T-cell (primary cell): ENCODE measurements around the genes HOXA11 and EVX1.

- PRO-cap, 7 experiments, result no peak in any of the 7 experiments
Observed at GRCh38 chr7:26072991-26073899, 78.8 kb upstream of the NFE2L3 start.

DNA sequence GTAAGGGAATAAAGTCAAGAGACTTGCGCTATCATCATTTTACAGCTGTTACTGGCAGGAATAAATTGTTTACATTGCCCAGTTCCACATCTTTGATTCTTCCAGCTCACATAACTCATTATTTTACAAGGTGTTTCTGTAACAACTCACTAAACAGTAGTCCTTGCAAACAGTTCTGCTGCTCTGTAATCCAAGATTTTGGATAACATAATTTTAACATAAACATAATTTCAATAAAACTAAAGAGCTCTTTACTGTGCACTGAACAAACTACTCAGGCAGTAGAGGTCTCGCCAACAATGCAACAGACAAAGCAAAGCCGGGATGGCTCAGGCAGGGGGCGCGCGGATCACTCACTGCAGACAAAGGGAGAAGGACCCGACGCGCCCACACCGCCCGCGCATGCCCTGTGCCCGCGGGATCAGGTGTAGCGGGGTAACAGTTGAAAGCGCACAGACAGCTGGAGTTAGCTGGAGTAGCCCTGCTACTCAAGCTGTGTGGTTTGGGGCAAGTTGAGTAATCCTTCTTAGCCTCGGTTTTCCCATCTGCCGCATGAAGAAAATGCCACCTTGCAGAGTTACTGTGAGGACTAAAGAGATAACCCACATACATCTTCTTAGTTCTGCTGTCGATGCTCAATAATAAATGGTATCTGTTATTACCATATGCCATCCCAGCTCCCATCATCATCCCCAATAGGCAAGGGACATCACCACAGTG, 73.1 kb upstream of the NFE2L3 start:
- PRO-cap, 7 experiments, result no peak in any of the 7 experiments

GRCh38 chr7:26179539-26180549, 20.7 kb downstream of the HNRNPA2B1 start:
- PRO-cap, 7 experiments, result peak in 1 of 7 experiments; most common minus-strand start chr7:26180296 (in 1)

DNA sequence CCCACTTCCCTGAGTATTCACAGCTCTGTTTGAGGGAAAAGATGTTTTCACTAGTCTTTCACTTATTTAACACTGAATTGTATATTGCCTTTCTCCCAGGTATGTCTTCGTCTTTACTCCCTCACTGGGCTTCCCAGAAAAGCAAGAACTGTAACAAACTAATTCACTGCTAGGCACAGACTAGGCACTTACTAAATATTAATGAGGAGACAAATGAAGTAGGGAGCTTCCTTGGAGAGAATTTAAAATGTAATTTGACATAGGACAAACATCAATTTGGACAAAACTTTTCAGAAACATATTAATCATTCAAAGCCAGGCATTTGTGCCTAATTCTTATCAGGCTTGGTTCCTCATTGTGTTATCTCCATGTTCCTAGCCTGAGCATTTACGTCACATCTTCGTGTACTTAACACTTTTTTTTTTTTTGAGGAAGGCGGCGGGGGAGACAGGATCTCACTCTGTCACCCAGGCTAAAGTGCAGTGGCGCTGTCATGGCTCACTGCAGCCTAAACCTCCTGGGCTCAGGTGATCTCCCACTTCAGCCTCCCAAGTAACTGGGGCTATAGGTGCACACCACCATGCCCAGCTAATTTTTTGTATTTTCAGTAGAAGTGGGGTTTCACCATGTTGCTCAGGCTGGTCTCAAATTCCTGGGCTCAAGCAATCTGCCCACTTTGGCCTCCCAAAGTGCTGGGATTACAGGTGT, 19.8 kb downstream of the HNRNPA2B1 start:
- PRO-cap, 7 experiments, result peak in 3 of 7 experiments; most common plus-strand start position 416 of the sequence (in 2); most common minus-strand start position 594 of the sequence (in 1)

- PRO-cap, 7 experiments, result no peak in any of the 7 experiments
Observed at GRCh38 chr7:26181351-26181913, 19.1 kb downstream of the HNRNPA2B1 start.

GRCh38 chr7:26186439-26187077, 14.0 kb downstream of the HNRNPA2B1 start:
- PRO-cap, 7 experiments, result no peak in any of the 7 experiments

DNA sequence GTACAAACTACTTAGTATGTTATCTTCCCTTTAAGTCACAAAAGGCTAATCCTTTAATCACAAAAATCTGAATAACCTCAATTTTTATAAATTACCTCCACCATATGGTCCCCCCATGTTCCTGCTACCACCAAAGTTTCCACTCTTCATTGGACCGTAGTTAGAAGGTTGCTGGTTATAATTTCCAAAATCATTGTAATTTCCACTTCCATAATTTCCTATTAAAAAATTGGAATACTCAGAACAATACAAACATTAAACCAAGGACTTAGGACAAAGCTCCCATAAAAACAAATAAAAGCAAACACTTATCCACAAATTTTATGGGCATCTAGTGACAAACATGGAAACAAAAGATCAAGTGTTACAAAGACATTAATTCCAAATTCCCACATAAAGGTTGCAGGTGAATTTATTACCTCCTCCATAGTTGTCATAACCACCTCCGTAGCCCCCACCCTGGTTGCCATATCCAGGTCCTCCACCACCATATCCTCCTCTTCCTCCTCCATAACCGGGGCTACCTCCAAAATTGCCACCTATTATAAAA, 7.3 kb downstream of the HNRNPA2B1 start:
- PRO-cap, 7 experiments, result peak in 1 of 7 experiments; most common minus-strand start position 521 of the sequence (in 1)

GRCh38 chr7:26196293-26197288, 4.0 kb downstream of the HNRNPA2B1 start:
- PRO-cap, 7 experiments, result peak in 3 of 7 experiments; most common minus-strand start chr7:26196476 (in 2)

DNA sequence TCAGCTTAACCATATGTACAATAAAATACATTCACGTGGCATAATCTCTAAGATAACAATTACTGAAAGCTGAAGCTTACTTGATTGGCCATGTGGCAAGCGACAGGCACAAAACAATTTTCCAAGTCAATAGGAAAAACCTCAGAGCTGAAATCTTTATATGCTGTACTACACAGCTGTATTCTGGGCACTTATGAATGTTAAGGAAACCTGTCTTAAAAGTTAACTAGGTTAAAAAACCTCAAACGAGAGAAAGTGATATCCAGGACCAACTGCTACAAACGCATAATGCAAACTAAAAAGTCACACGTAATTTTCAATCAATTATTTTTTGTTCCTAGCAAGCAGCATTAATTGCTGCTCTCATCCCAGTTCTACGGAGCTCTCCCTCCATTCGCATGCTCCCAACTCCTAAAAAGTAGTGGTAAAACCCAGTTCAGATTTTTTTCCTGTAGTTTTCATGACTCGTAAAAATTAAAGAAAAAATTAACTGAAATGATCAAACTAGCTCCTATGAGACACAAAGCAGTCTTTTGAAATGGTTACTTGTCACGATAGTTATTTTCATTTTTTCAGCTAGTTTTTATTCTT, 2.0 kb downstream of the HNRNPA2B1 start:
- PRO-cap, 7 experiments, result no peak in any of the 7 experiments

DNA sequence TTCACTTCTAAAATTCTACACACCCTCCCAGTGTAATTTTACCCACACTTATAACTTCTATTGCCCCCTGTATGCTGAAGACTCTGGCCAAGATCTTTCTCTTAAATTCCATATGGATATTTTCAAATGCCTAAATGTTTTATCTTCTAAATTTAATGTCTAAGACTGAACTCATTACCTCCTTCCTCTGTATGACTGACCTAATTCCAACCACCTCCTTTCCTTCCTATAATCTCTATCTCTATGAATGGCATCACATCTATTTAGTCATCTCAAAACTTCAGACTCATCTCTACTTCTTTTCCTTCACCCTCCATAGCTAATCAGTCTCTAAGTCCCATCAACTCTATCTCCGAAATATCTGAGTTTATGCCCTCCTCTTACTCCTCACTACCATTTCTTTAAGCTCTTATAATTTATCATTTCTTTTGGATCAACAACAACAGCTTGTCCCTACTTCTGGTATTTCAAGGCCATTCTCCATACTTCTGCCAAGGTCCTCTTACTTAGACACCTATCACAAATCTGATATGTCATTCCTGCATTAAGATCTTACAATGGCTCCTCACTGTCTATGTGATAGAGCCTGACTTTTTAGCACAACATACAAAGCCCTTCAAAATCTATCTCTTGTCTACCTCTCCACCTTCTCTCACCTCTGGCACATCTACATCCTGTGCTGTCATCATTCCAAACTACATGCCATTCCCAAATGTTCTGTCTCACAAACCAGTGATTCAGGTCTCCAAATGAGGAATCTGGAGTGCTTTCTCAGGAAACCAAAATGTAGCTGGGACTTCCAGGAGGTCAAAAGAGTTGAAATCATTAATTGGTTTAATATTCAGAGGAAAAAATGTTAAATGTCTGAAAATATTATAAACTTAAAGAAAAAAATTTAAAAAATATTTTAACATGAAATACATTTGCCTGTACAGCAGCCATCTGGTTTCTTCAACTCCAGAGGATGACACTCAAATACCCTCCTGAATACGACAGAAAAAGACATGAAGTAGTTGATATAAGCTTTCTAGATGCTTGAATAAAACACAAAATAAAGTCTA, 87.8 kb downstream of the SKAP2 start:
- PRO-cap, 7 experiments, result no peak in any of the 7 experiments

GRCh38 chr7:26858646-26859133, 5.7 kb downstream of the SKAP2 start:
- PRO-cap, 7 experiments, result no peak in any of the 7 experiments

DNA sequence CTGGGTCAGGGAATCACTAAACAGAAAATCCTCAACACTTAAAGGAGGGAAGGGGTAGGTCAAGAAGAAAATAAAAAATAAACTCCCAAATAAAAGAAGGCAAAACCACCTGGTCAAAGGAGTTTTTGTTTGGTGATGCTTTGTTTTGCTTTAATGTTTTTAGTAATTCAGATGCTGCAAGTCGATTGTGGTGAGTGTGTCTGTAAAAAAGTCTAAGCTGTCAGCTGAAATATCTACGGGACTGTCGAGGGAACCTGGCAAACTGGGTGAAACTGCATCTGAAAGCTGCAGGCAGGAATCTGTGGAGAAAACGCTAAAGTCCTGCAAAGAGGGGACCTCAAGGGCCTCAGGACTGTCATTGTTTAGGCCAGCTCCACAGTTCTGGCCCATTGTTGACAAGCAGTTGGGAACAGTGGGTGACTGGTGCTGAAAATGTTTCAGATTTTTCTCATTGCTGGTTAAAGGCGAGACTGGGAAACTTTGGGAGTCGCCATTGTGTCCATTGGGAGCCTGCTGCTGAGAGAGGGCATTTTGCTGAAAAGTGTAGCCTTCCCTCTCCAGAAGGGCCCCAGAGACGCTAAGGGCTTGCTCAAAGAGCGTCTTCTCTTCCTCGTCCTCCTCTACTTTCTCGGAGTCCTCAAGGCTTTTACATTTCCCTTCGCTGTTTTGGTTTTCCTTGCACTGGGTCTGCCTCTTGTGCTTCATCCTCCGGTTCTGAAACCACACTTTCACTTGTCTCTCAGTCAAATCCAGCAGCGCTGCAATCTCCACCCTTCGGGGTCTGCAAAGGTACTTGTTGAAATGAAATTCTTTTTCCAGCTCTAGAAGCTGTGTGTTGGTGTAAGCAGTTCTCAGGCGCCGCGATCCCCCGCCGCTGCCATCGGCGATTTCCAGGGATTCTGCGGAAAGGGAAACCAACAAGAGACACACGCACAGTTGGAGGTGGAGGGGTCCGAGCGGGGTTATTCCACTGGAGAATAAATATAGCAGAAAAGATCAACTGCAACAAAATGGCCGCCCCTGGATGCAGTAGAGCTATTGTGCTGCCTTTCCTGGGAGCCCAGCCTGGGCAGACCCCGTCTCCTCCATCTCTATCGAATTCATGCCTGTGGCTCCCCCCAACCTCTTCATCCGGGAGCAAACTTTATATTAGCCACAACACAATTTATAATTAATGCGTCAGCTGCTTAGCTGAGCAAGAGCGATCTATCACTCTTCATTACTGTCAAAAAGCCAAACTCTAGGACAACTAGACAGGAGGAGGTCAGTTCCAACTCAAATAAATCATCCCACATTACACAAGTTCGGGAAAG, 1.5 kb downstream of the HOXA2 start:
- PRO-cap, 7 experiments, result no peak in any of the 7 experiments

GRCh38 chr7:27141587-27142410, 1.7 kb downstream of the HOXA5 start:
- PRO-cap, 7 experiments, result no peak in any of the 7 experiments

DNA sequence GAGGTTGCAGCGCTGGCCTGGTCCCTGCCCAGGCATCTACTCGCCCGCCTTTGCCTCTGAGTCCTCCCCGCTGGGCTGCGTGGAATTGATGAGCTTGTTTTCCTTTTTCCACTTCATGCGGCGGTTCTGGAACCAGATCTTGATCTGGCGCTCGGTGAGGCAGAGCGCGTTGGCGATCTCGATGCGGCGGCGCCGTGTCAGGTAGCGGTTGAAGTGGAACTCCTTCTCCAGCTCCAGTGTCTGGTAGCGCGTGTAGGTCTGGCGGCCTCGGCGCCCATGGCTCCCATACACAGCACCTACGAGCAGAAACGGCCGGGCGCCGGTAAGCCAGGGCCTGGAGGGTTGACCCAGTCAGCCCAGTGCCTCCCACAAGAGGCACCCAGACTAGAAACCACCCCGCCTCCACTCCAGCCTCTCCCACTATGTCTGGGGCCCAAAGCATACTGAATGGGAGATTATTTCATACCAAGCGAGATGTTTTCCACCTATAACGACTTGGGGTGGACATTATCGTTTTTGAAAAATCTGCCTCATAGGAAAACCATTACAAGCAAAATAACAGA, 1.9 kb downstream of the HOXA6 start:
- PRO-cap, 7 experiments, result no peak in any of the 7 experiments

- PRO-cap, 7 experiments, result no peak in any of the 7 experiments
Observed at GRCh38 chr7:27150114-27150421, 2.3 kb downstream of the HOXA3 start.

GRCh38 chr7:27170232-27170750, 3.8 kb downstream of the HOXA10 start:
- PRO-cap, 7 experiments, result no peak in any of the 7 experiments

- PRO-cap, 7 experiments, result no peak in any of the 7 experiments
Observed at GRCh38 chr7:27185135-27186267, at the start of gene HOXA11. TSS of gene HOXA11 (minus strand) at chr7:27185232.

DNA sequence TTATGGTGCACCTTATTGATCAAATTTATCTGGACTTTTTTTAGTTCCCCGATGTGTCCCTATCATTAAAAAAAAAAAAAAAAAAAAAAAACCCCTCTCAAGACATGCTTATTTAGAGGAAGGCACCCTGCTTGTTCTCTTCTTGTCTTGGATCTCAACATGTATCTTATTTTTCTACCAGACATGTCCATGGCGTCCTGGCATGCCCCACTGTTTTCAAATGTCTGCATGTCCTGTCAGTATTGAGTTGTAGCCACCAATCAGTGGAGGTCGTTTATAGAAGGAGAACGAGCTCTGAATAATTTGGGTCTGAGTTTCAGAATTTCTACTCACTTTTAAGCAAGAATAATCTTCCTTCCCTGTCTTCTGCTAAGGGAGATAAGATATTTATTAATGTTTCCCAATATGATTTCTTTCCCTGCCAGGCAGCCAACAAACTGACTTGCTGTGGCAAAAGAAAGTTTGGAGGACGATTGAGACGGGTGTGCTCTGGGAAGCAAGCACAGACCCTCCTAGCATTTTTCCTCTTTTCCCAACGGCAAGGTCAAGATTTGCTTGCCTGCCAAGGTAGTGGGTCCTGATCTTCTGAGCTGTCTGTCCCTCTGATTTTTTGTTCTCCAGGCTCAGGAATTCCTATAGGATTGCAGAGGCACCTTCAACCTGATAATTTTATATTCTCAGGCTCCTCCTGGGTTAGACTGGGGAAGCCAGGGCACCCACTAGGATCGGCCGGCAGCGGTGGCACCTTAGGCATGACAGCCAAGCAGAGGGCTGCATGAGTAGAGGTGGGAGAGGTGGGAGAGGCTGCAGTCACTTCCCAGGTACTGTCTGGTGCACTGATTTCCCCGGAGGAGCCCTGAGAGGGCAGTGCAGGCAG, 3.1 kb upstream of the HOXA13 start:
- PRO-cap, 7 experiments, result no peak in any of the 7 experiments

GRCh38 chr7:27242375-27242913, at the start of gene EVX1:
TSS of gene EVX1 (plus strand) at chr7:27242802.
- PRO-cap, 7 experiments, result no peak in any of the 7 experiments

DNA sequence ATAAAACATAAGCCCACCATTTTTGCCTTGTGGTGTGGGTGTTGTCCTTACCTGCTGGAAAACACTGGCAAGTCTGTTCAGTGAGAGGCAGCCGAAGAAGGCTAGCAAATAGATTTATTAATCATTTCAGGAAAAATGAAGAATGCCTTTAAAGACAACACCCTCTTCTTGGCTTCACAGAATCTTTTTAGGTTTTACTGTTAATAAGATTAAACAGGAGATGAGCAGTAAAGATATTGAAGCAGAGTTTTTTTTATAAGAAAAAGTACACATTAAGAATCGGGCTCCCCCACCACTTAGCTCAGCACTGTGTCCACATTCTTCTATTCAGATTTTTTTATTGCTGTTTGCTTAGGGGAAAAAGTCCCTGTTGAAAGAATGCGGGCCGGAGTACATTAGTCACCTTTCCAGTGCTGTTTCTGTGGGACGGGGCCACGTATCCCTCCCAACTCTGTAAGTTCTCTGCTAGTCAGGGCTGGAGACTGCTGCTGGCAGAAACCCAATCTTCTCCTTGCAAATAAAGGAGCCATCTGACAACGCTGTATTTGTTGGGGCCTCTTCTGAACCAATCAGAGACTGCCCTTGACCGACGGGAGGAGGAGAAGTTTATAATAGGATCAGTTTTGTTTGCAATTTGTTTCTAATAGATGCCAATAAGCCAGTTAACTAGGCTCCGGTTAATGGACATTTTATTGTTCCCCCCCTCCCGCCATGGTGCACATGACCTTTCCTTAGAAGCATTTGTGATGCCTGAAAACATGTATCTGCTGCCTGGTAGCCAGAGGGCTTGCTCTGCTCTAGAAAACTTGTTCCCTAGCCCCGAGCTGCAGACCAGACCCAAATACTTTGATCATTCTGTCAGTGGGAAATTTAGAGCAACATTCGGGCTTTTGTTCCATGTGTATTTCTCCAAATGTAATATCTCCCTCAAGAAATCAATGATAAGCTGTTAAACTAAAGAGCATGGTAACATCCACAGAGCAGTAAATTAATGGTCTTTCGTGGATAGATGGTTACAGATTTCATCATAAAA, 104.4 kb downstream of the EVX1 start:
- PRO-cap, 7 experiments, result no peak in any of the 7 experiments